AG04449 (cell line): ENCODE measurements around a stretch of chr5.

- RRBS, result no CpG with 5 or more reads among the region's 4 CpGs
Measured at GRCh38 chr5:178413968-178414435, 176.2 kb downstream of the COL23A1 start.

DNA sequence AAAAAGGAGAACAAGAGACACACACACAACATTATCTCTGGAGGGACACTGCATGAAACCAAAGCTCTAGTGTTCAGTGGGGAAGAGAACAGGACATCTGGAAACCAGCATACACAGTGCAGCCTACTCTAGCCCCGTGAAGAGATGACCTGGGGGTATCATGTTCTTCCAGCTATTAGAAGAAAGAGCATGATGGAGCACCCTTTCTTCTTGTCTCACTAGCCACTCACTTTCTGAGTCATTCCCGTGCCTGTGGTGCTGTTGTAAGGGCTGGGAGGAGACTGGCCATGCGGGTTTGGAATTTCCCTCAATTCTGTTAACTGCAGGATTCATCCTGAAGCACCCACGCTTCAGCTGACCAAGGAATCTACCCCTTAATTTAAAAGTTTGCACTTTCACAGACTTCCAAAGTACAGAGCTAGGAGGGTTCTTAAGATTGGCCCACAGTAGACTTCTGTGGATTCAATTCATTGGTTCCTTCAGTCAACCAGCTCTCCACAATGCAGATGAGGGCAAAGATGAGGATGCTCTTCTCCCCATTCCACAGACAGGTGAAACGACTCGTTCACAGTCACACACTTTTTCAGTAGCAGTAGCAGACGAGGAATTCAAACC lies 136.9 kb downstream of the COL23A1 start:
- RRBS, result no CpG with 5 or more reads among the region's 7 CpGs

- RRBS, result no CpG with 5 or more reads among the region's 5 CpGs
Measured at GRCh38 chr5:178619720-178620200, 7.1 kb downstream of the CLK4 start.

- RRBS, result no CpG with 5 or more reads among the region's 17 CpGs
Measured at GRCh38 chr5:179113133-179113743, 53.1 kb downstream of the ZNF354C start.

DNA sequence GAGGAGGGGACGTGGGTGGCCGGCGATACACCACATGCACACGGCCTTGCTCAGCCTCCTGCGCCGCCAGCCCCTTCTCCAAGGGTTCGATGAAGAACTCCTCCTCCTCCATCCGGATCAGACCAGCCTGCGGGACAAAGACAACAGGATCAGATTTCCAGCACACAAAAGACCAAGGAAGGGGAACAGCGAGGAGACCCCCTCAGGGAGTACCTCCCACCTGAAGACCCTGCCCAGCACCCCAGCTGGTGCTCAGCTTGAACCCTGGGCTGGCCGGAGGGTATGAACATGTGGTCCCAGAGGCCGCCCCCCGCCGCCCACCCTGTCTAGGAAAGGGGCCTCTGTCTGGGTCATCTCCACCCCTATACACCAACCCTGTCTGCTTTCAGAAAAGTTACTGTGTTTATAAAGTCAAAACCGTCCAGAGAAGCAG lies 72.3 kb downstream of the ADAMTS2 start:
- RRBS, result 73% methylated on average over 5 of the region's 15 CpGs

- RRBS, result no CpG with 5 or more reads among the region's 12 CpGs
Measured at GRCh38 chr5:179342641-179343161, 2.6 kb downstream of the ADAMTS2 start.

- RRBS, result no CpG with 5 or more reads among the region's 45 CpGs
Measured at GRCh38 chr5:179657897-179658418, 22.9 kb downstream of the CBY3 start.

DNA sequence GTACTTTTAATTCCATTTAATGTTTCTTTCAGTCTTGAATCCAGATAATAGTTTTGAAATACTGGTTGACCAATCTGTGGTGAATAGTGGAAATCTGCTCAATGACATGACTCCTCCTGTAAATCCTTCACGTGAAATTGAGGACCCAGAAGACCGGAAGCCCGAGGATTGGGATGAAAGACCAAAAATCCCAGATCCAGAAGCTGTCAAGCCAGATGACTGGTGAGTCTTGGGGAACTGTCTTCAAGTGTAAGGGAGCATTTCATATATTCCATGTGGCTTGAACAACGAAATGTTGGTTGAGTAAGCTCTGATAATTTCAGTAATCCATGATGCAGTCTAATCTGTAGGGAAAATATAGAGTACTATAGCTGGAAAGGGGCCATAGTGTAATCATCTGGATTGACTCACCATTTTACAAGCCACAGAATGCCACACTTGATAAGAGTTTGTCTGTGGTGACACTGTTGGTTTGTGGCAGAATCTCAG lies 16.5 kb upstream of the MAML1 start:
- RRBS, result no CpG with 5 or more reads among the region's 4 CpGs

DNA sequence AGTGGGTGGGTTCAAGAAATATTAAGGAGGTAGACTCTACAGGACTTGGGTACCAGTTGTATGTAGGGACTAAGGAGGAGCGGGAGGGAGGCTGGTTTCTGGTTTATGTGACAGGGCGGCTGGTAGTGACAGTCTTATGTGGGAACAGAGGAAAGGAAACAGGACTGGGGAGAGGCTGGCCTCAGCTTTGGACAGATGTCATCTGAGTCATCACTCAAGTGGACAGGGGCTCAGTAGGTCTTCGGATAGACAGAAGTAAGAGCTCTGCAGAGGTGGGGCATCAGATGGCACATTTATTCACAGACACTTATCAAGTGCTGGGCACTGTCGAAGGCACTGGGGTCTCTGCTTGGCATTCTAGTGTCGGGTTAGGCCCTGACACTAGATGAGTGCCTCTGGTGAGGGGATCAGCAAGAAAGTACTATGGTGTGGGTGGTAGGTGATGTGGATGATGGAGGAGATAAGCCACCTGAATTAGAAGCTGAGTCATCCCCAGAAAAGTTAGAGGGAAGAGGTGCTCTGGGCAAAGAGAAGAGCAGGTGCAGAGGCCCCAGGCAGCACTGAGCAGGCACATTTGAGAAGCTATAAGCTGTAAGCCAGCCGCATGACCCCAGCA lies 27.4 kb downstream of the MAML1 start:
- RRBS, result no CpG with 5 or more reads among the region's 6 CpGs

GRCh38 chr5:179796868-179797227 lies 3.1 kb downstream of the LTC4S start:
- RRBS, result no CpG with 5 or more reads among the region's 10 CpGs

DNA sequence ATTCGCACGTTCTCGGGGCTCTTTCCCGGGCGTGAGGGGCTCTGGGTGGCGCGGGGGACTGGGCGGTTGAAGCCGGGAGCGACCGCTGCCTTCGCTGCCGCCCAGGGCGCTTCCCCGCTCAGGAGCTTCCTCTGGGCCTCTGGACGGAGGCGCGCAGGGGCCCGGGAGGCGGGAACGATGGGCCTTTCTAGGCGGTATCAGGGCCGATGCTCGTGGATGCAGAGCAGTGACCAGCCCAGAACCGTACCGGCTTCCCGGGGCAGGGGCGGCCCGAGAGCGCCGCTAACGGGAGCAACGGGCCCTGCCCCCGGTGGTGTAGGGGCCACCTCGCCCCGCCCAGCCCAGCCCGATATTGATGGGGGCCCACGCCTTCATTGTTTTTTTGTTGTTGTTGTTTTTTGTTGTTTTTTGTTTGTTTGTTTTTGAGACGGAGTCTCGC lies 600 bp upstream of the MGAT4B start:
- RRBS, result 2% methylated on average over 31 of the region's 40 CpGs

- RRBS, result no CpG with 5 or more reads among the region's 20 CpGs
Measured at GRCh38 chr5:179827511-179828452, 7.1 kb downstream of the SQSTM1 start.

DNA sequence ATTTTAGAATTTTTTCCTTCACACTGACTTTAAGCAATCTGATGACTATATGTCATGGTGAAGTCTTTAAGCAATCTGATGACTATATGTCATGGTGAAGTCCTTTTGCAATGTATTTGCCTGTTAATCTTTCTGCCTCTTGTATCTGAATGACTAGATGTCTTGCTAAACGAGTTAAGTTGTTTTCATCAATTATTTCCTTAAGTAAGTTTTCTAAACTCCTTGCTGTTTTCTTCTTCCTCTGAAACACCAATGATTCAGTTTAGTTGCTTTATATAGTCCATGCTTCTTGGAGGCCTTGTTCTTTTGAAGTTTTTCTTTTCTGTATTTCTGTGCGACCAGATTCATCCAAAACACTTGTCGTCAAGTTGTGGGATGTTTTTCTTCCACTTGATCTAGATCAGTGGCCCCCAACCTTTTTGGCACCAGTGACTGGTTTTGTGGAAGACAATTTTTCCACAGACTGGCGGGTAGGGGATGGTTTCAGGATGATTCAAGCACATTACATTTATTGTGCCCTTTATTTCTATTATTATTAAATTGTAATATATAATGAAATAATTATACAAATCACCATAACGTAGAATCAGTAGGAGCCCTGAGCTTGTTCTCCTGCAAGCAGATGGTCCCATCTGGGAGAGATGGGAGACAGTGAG lies 80.2 kb downstream of the RNF130 start:
- RRBS, result no CpG with 5 or more reads among the region's 5 CpGs

- RRBS, result no CpG with 5 or more reads among the region's 8 CpGs
Measured at GRCh38 chr5:180180002-180180490, 29.0 kb downstream of the RASGEF1C start.

GRCh38 chr5:180233941-180234521 lies 25.0 kb upstream of the RASGEF1C start:
- RRBS, result no CpG with 5 or more reads among the region's 13 CpGs

GRCh38 chr5:180342967-180343413 lies 10.1 kb downstream of the GFPT2 start:
- RRBS, result no CpG with 5 or more reads among the region's 12 CpGs

GRCh38 chr5:180595432-180596189 lies 4.3 kb upstream of the SCGB3A1 start:
- RRBS, result no CpG with 5 or more reads among the region's 25 CpGs

GRCh38 chr5:180808480-180809120 lies 6.0 kb upstream of the MGAT1 start:
- RRBS, result no CpG with 5 or more reads among the region's 7 CpGs

DNA sequence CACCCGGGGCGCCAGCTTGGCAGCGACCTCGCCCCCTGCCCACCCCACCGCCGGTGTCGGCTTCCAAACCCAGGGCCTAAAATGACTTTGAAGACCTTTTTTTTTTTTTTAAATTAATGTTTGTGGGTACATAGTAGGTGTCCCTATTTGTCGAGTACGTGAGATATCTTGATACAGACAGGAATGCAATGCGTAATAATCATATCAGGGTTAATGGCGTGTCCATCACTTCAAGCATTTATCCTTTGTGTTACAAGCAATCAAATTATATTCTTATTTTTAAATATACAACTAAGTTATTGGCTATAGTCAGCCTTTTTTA lies 689 bp upstream of the ZFP62 start:
- RRBS, result 5% methylated on average over 6 of the region's 11 CpGs

DNA sequence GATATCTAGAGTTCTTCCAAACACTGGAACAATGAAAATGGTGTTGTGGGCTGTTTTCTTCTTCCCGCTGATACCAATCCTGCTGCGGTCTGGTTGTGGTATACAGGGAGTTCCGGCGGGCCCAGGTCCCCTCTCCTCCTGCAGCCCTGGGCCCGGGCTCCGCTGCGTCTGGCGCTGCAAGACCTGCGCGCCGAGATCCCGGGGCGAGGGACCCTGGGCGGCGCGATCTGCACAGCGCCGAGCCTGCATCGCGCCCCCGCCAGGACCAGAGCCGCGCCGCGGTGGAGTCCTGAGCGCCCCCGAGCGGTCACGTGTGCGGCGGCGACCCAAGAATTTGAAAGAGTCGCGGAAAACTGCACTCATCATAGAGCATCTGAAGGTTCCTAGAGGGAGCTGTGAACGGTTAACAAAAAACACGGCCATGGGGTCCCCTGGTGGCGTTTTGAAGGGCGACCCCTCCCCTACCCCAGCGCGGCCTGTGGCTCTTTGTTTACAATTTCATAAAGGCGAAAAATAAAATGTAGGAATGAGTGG lies 21.0 kb downstream of the TRIM7 start:
- RRBS, result 4% methylated on average over 10 of the region's 41 CpGs